Natural killer cell (primary cell): ENCODE data around the gene SELL.

GRCh38 chr1:168608871-168609936 lies 32.8 kb downstream of the XCL1 start:
- PRO-cap: no peak

GRCh38 chr1:168726034-168726848 lies 2.8 kb downstream of the DPT start:
- PRO-cap: no peak

GRCh38 chr1:168834281-168834774 lies 105.3 kb upstream of the DPT start:
- PRO-cap: no peak

- PRO-cap: no peak
These were observed 60.2 kb upstream of the ATP1B1 start for GRCh38 chr1:169046338-169046708.

- PRO-cap: no peak
These were observed 887 bp downstream of the ATP1B1 start for GRCh38 chr1:169107435-169107718.

DNA sequence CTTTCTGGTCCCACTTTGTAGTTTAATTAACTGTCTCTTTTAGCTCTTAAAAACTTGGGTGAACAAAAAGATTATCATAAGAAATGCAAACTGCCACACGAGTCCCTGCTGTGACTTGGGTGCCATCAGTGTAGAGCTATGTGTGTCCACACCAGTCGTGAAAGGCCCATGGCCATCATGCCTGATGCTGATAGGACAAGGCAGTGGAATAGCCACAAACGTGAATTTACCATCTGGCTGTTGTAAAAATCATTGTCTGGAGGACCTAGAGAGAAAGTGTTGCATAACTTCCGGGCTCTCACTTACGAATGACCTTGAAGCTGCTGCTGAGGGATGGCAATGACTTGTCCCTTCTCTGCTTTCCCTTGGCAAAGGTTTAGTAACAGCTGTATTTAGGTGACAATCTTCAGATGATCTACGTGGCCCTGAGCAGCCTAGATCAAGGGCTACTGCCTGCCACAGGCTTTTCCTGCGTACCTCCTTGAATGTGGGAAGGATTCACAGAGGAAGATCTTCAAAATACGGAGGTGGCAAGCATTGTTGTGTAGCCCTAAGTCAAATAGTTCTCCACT lies 5.7 kb downstream of the ATP1B1 start:
- PRO-cap: no peak

GRCh38 chr1:169148349-169148923 lies 41.9 kb downstream of the ATP1B1 start:
- PRO-cap: no peak

DNA sequence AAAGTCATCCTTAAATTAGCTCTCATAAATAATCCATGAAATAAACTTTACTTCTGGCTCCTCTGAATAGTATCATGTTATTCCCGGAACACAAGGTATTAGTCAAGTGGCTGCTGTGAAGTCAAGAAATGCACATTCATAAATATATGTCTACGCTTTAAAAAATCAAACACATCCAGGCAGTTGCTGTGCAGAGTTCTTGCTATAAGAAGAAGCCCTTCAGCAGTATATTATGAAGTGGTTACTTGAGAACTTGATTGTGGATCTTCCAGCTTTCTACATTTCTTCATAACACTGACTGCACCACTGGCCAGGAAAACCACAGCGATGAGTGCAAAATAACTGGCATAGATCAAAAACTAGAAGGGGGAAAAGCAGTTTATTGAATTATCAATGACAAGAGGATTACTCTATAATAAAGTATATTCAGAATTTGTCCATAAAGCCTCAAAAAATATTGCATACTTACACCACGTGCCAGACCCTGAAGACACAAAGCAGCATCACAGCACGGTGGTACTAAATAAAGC lies 20.1 kb downstream of the SLC19A2 start:
- PRO-cap: no peak

GRCh38 chr1:169604440-169605273 lies 18.4 kb upstream of the F5 start:
- PRO-cap: unidirectional peak, plus-strand start at chr1:169604898; unidirectional peak, plus-strand start at chr1:169605006

GRCh38 chr1:169661762-169662166 lies 31.8 kb upstream of the SELP start:
- PRO-cap: no peak

DNA sequence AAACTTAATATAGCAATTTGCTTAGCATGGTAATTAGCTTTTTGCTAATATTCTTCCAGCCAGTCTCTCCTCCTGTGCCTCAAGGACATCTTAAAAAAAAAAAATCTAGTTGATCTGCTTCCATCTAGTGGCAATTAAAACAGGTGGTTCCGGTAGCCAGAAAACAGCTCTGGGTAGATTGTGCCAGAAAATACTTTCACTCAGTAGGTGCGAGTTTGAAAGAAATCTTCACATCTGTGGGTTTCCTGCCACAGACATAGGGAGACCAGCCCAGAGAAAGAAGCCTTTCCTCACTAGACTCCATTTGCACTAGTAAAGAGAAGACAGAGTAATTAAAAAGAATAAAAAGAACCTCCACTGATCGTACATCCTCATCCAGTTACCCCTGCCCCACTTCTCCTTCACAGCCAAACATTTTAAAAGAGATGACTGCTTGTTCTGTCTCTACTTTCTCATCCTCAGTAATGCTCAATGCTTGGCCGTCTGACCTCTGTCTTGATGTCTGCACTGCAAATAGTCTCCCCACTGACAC lies 17.0 kb downstream of the SELL start:
- PRO-cap: unidirectional peak, plus-strand start at position 251 of the sequence

GRCh38 chr1:169711202-169712007 lies at the start of gene SELL:
TSS of gene SELL (minus strand) at chr1:169711620.
- PRO-cap: no peak

GRCh38 chr1:170494313-170494838 lies 37.6 kb upstream of the GORAB start:
- PRO-cap: no peak

DNA sequence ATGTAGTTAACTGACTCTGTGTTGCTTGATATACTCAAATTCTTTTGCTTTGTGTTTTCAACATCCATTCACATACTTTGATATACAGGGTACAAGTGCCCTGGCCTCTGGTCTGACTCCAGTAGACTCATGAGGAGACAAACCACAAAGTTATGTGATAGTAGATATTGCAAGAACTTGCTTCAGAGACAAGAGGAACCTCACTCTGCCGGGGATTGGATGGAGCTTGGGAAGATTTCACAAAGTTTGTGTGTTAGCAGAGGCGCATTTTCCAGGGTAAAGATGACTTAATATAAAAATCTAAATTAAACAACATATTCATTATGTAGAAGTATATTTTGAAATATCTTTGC lies 1.4 kb downstream of the GORAB start:
- PRO-cap: no peak

- PRO-cap: no peak
These were observed 27.6 kb upstream of the FMO1 start for GRCh38 chr1:171220535-171221195.

DNA sequence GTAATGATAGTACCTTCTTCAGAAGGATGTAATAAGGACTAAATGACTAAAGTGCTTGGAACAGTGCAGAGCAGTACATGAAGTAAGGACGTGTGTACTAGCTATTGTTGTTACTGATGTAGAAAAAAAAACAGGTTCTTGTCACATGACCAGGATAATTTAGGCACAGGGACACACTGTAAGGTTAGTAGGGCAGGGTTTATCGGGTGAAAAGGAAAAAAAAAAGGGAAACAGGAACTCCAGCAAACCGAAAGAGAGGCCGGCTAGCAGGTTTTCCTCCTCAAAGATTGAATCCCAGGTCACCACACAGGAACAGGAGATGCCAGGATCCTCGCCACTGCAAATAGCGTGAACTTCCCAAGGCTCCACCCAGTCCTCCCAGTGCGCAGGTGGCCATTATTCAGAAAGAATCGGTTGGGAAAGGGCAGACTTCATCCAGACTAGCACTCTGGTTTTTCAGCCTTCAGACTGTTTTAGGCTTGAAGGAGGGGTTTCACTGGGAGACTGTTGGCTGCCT lies 63.8 kb upstream of the PRRC2C start:
- PRO-cap: no peak

- PRO-cap: no peak
These were observed 44.1 kb downstream of the PRRC2C start for GRCh38 chr1:171529496-171529695.

GRCh38 chr1:171595928-171596996 lies 25.8 kb upstream of the MYOCOS start:
- PRO-cap: no peak

GRCh38 chr1:172005795-172006448 lies 164.6 kb downstream of the DNM3 start:
- PRO-cap: no peak

DNA sequence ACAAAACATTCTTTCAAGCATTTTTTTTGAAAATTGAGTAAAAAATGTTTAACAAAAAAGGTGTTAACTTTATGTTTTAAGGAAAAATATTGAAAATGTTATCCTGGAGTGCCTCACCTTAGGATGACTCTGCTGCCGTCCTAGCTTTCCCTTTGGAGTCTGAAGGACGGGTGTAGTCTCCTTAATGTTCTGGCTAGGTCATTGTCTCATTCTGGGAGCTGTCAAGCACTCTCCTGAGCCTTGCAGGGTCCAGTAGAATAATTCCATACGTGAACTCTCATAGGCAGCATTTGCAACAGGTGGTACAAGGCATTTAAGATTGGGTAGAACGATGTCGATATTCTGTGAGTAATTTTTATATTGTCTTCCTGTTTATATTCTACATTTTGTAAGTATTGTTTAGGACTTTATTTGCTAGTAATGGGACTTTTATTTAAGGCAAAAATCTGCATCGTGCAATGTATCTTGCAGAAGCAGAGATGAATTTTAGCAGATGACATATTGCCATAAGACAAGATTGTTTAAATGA lies 283.5 kb upstream of the C1orf105 start:
- PRO-cap: no peak